ENCODE data around the gene SETD7.

GRCh38 chr4:139294723-139296189 is 6.0 kb upstream of the NAA15 start:
- PRO-cap, 8 experiments, result peak in 8 of 8 experiments; most common plus-strand start chr4:139295093 (in 8); most common minus-strand start chr4:139295801 (in 7)

DNA sequence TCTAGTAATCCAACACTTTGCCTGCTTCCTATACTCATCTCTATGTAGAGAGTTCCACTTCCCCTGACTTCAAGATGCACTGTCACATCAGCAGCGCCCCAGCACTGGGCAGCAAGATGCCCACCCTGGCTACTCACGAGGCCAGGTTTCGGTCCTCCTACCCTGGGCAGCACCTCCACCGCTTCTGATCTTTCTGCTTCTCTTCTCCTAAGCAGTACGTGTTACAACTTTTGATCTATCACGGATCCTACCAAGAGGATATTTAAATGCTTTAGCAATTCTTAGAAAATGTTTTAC is 24.7 kb downstream of the SETD7 start:
- PRO-cap, 8 experiments, result peak in 5 of 8 experiments; most common minus-strand start position 187 of the sequence (in 2)

DNA sequence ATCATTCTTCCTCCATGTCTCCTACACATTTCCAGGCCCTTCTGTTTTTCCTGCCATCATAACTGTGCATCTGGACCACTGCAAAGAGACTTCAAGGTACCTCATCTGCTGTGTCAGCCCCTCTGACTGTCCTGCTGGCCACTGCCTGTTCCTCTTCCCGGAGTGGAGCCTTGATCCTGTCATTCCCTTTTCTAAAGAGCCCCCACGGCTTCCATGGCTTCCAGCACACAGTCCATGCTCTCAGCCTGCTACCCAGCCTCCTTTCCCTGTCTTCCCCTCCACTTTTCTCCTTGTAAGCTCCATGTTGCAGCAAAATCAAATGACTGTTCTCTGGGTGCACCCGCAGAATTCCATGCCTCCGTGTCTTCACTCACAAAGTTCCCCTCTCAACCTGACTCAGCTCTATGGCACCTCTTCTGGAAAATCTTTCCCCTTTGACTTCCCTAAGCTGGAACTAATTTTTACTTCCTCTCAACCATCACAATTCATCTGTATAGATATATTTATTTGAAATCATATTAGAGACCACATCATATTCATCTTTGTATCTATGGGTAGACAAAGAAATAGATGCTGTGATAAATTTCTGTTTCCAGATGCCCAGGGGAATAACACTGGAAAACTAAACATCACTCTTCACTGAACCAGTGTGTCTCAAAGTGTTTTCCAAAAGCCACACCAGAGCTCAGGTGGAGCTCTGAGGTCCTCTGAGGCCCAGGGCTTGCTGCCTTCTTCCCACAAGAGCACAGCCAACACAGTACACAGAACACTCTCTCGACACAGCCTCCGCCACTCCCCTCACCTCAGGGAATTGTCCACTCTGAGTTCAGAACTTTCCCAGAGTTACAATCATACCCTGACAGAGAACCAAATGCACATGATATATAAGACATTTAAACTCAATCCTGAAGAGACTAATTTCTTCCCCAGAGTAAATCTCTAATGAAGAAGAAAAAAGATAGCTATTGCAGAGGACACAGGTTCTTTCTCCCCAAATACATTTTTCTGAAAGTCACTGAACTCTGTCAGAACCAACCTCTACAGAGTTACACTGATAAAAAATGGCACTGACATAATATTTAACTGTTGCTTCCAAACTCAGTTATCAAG is 3.3 kb downstream of the SETD7 start:
- PRO-cap, 8 experiments, result no peak in any of the 8 experiments

GRCh38 chr4:139556023-139556690 is at the start of gene SETD7:
SETD7 (minus strand) TSS chr4:139556219.
- PRO-cap, 8 experiments, result peak in 8 of 8 experiments; most common plus-strand start chr4:139556567 (in 3); most common minus-strand start chr4:139556191 (in 5)

GRCh38 chr4:139606602-139607096 is 50.6 kb upstream of the SETD7 start:
- PRO-cap, 8 experiments, result no peak in any of the 8 experiments

- PRO-cap, 8 experiments, result no peak in any of the 8 experiments
Observed at GRCh38 chr4:139762434-139763180, 97.0 kb downstream of the MGST2 start.

GRCh38 chr4:139786832-139787439 is 121.3 kb downstream of the MGST2 start:
- PRO-cap, 8 experiments, result no peak in any of the 8 experiments

DNA sequence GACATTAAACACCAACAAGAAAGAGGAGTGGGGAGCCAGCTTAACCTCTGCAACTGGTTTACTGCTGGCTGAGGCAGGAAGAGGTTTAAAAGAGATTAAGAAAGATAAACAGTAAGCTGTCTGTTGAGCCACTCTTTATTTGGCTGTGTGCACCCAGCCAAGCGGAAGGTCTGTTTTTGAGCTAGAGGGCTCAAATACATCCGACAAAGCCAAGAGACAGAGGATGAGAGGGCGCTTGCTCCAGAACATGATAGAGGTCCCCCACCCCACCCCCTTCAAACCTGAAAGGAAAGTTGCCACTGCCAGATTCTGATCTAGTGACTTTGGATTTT is 191.4 kb downstream of the MGST2 start:
- PRO-cap, 8 experiments, result no peak in any of the 8 experiments

GRCh38 chr4:139873625-139874044 is 208.0 kb downstream of the MGST2 start:
- PRO-cap, 8 experiments, result no peak in any of the 8 experiments

- PRO-cap, 8 experiments, result no peak in any of the 8 experiments
Observed at GRCh38 chr4:139890145-139891279, 224.9 kb downstream of the MGST2 start.

- PRO-cap, 8 experiments, result no peak in any of the 8 experiments
Observed at GRCh38 chr4:140098313-140099266, 55.4 kb downstream of the MAML3 start.

- PRO-cap, 8 experiments, result peak in 7 of 8 experiments; most common plus-strand start chr4:140152468 (in 5); most common minus-strand start chr4:140151760 (in 5)
Observed at GRCh38 chr4:140151723-140152724, 2.0 kb downstream of the MAML3 start.

DNA sequence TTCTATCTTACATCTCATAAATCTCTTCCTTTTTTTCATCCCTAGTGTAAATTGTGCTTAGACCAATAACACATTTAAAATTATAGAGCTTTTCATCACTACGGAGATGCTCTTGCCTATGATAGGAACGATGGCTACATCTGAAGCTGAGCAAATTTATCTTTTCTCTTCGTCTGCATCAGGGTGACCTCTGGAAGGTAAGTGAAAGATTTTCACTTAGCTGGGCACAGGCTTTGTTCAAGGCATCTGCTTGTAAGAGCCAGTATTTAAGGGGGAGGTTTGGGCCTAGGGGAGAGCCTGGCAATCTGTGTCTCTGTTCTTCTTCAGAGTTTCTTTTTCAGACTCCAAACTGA is 103.2 kb upstream of the MAML3 start:
- PRO-cap, 8 experiments, result no peak in any of the 8 experiments

DNA sequence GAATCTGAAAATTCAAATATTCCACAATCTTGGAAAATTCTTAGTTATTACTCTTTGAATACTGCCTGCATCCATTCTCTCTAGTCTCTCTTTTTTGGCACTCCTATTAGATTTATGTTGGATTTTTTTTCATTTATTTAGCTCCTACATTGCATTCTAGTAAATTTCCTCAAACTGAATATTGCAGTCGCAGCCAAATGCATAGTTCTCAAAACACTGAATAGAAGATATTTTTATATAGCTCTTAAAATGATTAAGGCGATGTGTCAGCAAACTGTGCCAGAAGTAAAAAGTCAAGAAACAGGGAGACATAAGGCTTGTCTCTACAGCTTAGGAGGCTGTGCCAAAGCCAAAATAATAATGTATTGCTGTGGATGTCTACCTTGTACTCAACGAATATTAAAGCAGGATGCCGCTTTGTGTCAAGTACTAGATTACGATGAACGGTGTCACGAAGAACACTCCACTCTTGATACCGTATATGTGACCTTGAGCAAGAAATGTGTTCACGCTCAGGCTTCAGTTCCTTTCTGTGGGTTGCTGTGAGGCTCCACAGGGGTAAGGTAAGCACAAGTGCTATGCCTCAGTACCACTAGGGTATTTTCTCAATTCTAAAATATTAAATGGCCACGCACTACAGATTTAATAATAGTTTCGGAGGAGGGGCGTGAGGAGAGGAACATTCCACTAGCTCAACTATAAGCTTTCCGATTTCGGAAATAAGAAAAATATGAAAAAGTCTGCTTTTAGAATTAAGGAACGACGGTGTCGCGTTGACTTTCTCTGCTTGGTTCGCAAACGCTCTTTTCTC is 823 bp upstream of the SCOC start:
- PRO-cap, 8 experiments, result peak in 7 of 8 experiments; most common plus-strand start position 651 of the sequence (in 7); most common minus-strand start position 532 of the sequence (in 6)

DNA sequence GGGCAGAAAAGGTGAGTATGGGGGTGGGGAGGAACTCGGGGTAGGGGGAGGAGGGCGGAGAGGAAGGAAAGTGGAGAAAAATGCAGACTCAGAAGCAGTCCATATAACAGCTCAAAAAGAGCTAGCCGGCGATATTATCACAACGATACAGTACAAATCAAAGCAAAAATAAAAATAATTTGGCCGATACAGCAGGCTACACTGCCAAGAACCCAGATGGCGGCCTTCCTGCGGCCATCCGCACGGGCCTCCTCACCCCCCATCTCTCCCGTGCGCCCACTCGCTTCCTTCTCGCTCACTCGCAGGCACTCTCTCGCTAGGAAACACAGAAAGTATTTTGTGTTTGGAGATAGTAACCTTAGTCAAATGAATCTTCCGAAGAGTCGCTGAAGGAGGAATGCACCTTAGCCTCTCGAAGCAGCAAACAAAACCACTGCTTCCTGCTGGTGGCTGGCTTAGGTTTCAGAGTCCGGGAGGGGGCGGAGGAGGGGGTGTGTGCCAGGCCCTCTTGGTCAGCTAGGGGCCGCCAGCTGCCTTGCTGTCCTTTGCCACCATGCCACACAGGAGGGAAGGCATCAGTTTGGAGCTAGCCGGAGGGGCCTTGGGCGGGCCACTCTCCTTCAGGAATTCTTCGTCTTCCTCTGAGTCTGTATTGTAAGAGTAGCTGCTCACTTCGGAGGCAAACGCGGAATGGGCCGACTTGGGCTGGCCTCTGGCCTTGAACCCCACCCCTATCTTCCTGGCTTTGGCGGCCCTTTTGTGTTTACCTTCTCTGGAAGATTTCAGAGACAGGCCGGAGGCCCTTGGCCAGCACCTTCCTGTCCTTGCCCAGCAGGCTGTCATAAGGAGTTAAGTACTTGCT is 73.1 kb upstream of the UCP1 start:
- PRO-cap, 8 experiments, result no peak in any of the 8 experiments

DNA sequence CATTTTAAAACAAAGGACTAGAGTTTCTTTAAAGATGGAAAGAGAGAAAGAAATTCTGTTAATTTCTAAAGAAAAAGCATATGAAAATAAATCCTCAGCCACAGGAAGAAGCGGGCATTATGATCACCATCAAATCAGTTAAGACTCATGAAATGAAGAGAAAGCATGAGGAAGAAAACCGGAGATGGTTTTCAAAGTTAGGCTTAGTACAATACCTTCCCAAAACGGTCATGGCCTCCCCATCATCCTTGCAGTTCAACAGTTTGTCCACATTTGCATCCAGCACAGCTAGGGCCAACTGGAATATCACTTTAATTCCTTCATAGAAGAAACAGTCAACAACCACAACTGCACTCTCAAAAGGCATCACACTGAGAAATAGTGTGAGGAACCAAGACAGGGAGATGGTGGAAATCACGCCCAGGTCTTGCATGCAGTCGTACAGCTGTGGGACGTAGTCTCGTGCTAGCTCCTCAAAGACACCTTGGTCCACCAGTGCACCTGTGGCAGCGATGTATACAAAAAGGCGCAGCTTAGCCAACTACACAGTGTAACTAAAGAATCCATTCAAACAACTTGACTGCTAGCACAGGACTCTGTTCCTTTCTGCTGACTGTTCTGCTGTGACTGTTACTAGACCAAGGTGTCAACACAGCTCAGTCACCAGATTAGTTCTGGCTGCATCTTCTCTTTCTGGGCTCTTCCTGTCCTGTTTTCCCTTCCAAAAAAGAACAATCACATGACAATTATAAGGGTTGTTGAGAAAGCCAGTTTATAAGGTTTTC is 88.7 kb upstream of the UCP1 start:
- PRO-cap, 8 experiments, result no peak in any of the 8 experiments

DNA sequence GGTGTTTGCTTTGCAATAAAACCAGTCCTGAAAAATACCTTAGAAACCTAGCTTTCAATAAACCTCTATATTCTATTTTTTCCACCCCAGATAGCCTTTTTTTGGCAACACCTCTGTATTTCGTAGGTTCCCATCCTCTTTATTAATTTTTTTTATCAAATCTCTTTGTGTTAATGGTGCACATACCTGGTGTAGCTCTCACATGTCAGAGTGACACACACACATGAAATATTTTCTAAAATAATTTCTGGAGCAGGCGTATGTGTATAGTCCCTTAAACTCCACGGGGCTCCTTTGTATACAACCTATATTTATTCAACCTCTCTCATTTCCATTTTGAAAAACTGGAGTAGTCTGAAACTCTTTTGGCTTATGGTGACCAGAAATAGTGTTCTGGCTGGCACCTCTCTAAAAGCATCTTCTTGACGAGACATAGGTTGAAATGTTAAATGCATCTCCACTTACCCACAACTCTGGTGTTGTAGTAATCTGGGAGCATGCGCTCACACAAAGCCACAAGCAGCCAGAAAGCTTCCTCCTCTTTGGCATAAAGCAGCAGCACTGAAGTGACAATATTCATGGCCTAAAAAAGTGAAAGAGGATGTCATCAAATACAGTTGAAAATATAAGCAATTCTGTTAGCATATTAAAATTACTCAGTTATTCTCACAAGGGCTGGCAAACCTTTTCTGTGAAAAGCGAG is 90.5 kb upstream of the UCP1 start:
- PRO-cap, 8 experiments, result no peak in any of the 8 experiments

- PRO-cap, 8 experiments, result peak in 8 of 8 experiments; most common plus-strand start chr4:140756243 (in 8)
Observed at GRCh38 chr4:140756186-140756259, 162 bp downstream of the TBC1D9 start.

DNA sequence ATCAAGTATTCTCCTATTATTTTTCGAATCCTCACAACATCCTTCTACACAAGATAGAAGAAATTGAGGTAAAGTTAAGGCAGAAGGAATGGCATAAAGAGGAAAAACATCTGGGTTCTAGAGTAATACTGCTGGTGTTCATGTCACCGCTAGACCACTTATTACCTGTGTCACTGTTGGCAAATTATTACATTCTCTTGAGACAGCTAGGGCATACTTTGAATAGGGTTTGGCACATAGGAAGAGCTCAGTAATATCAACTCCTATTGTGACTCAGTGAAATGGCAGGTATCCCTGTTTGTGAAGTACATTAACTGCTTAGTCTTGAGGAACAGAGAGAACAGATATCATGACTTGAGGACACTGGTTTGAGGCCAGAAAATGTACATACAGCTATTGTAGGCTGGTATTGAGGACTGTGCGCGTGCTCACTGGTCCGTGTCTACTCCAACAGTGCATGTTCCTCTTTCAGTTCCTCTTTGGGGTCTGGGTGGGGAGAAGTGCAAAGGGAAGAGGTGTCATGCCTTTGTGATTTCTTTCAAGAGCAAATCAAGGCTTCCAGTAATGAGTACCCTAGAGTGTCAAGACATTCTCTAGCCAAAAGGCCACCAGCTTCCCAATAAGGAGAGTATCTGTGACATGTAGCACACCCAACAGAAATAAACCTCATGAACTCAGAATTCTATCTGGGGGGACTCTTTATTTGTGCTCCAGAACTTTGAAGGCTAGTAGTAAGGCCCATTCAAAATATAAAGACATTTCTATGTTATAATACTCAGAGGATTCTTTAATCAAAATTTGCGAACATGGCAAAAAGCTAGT is 34.6 kb upstream of the TBC1D9 start:
- PRO-cap, 8 experiments, result peak in 3 of 8 experiments; most common plus-strand start position 471 of the sequence (in 1); most common minus-strand start position 383 of the sequence (in 2)

DNA sequence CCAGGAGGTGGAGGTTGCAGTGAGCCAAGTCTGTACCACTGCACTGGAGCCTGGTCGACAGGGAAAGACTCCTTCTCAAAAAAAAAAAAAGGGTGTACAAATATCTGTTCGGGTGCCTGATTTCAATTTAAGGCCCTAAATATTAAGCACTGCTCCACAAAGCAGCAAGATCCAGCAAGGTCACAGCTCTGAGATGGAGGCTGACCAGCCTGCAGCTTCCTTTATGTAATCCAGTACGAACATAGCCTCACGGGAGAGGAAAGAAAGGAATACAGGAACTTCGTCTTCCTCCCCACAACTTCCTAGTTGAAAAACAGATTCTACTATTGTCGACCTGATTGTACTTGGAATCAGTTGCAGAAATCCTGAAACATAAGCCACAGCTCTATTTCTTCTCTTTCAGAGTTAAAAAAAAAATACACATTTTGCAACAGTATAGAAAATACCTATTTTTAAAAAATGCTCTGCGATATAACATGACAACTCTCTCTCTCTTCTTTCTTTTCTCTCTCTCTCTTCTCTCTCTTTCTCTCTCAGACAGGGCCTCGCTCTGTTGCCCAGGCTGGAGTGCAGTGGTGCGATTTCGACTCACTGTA is 53.5 kb upstream of the TBC1D9 start:
- PRO-cap, 8 experiments, result no peak in any of the 8 experiments

Measured in peripheral blood mononuclear cell (primary cell).